Left common carotid artery plus branches (tissue), 1 donor: Measurements from ENCODE around the genes ARMC12, BNIP5 and CPNE5.

- PRO-cap = bidirectional peak, plus-strand start at chr6:35727754, minus-strand start at chr6:35727746
Observed at GRCh38 chr6:35726808-35727942, 9.7 kb upstream of the ARMC12 start.

- PRO-cap = no peak
Observed at GRCh38 chr6:35736680-35737359, at the start of gene ARMC12. Gene ARMC12, plus strand, starts transcription at chr6:35737032.

DNA sequence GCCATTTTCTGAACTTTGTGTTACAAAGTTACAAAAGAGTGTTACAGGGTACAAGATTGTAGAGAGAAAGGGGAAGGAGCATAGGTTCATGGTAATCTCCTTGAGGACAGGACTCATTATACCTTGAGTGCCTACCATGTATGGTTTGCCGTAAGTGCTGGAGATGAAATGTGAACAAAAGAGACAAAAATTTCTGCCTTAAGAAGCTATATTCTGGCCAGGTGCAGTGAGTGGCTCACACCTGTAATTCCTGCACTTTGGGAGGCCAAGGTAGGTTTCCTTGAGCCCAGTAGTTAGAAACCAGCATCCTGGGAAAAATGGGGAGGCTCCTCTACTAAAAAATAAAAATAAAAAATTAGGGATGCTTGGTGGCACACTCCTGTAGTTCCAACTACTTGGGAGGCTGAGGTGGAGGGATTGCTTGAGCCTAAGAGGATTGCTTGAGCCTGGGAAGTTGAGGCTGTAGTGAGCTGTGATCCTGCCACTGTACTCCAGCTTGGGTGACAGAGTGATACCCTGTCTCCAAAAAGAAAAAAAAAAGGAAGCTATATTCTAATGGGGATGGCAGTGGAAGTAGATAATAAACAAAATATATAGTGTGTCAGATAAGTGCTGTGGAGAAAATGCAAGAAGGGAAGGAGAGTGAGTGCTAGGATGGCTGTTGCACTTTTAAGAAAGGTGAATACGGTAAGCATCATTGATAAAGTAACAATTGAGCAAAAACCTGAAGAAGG is 10.0 kb downstream of the MAPK14 start:
- PRO-cap = no peak

DNA sequence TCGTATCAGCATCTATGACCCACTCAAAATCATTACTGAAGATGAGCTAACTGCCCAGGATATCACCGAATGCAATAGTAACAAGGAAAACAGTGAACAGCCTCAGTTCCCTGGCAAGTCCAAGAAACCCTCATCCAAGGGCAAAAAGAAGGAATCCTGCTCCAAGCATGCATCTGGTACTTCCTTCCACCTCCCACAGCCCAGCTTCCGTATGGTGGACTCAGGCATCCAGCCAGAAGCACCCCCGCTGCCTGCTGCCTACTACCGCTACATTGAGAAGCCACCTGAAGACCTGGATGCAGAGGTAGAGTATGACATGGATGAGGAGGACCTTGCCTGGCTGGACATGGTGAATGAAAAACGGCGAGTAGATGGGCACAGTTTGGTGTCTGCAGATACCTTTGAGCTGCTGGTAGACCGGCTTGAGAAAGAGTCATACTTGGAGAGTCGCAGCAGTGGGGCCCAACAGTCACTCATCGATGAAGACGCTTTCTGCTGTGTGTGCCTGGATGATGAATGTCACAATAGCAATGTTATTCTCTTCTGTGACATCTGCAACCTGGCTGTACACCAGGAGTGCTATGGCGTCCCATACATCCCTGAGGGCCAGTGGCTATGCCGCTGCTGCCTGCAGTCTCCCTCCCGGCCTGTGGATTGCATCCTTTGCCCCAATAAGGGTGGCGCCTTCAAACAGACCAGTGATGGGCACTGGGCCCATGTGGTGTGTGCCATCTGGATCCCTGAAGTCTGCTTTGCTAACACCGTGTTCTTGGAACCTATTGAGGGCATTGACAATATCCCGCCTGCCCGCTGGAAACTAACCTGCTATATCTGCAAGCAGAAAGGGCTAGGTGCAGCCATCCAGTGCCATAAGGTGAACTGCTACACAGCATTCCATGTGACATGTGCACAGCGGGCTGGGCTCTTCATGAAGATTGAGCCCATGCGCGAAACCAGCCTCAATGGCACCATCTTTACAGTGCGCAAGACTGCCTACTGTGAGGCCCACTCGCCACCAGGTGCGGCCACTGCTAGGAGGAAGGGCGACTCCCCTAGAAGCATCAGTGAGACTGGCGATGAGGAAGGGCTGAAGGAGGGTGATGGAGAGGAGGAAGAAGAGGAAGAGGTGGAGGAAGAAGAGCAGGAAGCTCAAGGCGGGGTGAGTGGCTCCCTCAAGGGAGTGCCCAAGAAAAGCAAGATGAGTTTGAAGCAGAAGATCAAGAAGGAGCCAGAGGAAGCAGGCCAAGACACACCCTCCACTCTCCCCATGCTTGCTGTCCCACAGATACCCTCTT is 4.4 kb downstream of the BRPF3 start:
- PRO-cap = no peak

GRCh38 chr6:36210816-36211742 is 14.5 kb downstream of the BRPF3 start:
- PRO-cap = no peak

GRCh38 chr6:36247575-36248200 is 22.2 kb upstream of the PNPLA1 start:
- PRO-cap = no peak

DNA sequence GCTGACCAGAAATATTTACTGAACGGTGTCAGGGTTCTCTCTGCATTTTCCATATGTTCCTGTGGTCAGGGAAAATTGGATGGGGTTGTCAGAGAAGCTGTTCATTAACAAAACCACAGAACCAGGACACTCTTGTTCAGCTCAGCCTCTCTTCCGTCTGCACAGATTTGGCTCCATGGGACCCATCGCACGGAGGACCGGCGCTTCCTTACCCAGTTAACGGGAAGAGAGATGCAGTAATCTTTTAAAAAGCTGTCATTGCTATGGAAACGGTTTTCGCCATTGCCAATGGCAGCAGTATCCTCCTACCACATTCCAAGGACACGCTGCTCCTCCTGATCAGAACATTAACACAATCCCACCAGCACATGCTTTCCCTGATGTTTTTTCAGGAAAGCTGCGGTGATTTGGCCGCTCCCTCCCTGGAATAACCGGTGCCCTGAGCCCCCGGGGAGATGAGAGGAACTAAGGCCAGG is 2.9 kb downstream of the BNIP5 start:
- PRO-cap = no peak

GRCh38 chr6:36336257-36337420 is at the start of gene BNIP5:
Gene BNIP5, minus strand, starts transcription at chr6:36336888.
- PRO-cap = no peak

GRCh38 chr6:36443772-36444892 is 1.3 kb downstream of the KCTD20 start:
- PRO-cap = no peak

GRCh38 chr6:36510084-36510582 is 37.1 kb downstream of the STK38 start:
- PRO-cap = no peak

DNA sequence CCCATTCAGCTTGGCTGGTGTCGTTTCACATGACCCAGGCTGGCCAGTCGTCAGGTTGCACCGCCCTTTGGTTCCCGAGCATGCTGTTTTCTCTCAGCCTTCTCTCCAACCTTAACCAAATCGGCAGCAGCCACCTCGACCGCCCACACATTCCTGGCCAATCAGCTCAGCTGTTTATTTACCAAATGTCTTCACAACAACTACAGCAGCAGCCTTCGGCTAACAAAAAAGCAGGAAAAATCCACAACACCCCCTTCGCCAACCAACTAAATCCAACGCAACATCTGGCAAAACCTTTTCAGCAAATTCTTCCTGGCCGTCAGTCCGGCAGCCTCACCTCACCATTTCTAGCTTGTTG is 5.7 kb downstream of the SRSF3 start:
- PRO-cap = no peak

DNA sequence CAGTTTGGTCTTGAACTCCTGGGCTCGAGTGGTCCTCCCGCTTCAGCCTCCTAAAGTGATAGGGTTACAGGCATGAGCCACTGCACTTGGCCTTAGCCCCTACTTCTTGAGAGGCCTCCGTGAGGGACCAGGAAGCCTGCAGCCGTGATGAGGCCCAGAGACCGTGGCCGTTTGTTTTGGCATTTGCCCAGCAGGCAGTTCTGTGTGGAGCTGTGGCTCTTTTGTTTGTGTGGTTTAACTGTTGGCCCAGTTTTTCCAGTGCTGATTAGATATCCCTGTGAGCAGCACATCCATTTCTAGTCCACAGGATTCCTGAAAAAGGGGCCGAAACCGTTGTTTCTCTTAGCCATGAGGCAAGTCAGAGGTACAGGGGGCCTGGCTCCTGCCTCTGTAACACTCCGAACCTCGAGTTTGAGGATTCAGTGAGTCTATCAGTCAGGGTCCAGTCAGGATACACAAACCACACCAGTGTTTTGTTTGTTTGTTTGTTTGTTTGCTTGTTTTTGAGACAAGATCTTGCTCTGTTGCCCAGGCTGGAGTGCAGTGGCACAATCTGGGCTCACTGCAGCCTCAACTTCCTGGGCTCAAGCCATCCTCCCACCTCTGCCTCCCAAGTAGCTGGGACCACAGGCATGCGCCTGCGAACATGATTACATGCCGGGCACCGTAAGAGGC is 40.0 kb downstream of the SRSF3 start:
- PRO-cap = no peak

DNA sequence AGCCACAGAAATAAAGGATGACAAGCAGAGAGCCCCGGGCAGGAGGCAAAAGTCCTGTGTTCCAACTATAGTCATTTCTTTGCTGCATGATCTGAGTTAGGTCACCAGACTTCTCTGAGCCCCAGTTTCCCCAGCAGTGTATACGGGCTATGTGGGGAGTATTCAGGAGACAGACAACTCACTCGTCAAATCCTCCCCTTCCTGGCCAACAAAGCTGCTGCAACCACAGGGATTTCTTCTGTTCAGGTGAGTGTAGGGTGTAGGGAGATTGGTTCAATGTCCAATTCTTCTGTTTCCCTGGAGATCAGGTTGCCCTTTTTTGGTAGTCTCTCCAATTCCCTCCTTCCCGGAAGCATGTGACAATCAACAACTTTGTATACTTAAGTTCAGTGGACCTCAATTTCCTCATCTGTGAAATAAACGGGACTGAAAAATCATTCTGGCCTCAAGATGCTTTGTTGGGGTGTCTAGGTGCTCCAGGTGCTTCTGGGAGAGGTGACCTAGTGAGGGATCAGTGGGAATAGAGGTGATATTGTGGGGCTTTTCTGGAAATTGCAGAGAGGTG is 744 bp upstream of the CDKN1A start:
- PRO-cap = no peak

GRCh38 chr6:36690558-36690954 is 7.1 kb upstream of the RAB44 start:
- PRO-cap = no peak

DNA sequence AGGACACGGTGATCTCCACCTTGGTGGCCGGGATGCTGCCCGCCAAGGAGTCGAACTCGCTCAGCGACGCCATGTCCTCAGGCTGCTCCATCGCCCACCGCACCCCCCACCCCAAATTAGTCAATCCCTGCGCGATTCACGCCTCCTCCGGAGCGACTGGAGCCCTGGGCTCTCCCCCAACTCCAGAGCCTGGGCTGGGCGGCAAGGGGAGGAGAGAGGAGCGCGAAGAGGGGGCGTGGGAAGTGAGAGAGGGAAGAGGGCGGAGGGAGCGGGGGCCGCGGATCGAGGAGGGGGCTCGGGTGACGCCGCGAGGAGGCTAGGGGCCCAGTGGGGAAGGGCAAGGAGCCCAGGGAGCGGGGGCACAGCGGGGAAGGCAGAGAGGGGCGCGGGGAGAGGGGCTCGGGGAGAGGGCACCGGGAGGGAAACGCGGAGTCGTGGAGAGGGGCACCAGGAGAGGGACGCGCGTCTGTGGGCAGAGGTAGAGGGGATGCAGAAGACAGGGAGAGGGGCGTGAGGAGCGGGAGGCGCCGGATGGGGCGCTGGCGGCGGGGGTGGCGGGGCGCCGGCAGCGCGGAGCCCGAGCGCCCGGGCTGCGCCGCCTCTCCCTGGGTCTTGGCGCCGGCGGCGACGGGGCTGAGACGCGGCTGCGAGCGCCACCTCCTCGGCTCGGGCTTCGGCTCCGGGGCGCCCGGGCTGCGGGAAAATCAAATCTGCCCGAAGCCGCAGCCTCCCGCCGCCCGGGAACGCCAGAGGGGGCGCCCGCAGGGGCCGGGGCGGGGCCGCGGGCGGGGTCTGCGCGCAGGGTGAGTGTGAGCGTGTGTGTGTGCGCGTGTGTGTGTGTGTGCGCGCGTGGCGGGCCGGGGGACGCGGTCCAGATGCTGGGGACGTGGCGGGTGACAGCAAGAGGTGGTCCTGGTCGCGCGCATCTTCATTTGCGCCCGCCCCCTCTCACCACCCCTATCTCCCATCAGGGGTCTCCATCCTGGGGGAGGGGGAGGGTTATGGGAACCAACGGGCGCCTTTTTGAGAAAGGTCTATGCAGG is at the start of gene CPNE5:
CPNE5 (minus strand) TSS at position 158 of the 1,043 bp plus-strand sequence.
- PRO-cap = no peak

DNA sequence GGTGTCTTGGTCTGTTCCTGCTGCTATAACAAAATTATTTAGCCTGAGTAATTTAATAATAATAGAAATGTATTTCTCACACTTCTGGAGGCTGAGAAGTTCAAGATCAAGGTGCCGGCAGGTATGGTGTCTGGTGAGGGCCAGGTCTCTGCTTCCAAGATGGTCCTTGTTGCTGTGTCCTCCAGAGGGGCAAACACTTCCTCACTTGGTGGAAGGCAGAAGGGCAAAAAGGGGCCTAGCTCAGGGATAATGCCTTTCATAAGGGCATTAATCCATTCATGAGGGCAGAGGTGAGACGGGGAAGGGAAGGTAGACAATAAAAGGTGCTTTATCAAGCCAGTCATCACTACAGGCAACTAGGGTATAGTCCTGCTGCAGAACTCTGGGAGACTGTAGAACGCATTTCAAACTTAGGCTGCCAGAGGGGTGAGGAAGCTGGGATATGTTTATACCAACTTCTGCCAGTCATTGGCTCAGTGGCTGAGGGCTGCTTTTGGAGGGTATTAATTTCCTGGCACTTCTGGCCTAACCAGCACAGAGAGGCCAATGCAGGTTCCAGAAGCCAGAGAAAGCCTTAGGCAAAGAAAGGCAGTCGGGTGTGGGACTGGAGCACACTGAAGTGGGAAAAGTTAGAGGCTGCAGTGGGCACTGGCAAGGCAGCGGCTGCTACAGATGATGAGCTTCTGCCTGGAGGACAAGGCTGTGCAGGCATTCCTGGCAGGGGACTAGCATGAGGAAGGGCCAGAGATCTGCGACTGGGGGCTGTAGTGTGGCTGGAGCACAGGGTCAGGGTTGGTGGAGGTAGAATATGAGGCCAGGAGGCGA is 3.9 kb upstream of the CPNE5 start:
- PRO-cap = no peak

DNA sequence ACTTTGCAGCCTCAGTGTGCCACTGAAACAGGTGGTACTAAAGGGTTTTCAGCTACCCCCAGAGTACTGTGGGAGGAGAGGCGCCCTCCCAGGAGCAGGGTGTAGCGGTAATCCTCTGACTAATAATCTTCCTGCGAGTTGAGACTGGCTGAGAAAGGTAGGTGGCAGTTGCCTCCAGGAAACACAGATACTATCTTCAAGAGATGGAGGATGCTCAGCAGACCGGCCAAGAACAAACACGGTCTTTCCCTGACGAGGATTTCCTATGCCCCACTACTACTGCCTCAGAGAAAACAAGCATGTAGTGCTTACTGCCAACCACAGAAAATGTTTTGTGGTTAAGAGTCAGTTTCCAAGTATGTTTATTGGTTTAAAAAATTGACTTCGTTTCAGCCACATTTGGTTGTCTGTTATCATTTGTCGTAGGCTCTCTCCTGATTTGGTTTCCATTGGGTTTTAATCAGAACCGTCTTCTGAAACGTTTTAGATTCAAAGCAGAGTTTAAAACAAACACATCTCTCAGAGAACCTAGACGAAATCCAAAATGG is 26.9 kb downstream of the C6orf89 start:
- PRO-cap = no peak

DNA sequence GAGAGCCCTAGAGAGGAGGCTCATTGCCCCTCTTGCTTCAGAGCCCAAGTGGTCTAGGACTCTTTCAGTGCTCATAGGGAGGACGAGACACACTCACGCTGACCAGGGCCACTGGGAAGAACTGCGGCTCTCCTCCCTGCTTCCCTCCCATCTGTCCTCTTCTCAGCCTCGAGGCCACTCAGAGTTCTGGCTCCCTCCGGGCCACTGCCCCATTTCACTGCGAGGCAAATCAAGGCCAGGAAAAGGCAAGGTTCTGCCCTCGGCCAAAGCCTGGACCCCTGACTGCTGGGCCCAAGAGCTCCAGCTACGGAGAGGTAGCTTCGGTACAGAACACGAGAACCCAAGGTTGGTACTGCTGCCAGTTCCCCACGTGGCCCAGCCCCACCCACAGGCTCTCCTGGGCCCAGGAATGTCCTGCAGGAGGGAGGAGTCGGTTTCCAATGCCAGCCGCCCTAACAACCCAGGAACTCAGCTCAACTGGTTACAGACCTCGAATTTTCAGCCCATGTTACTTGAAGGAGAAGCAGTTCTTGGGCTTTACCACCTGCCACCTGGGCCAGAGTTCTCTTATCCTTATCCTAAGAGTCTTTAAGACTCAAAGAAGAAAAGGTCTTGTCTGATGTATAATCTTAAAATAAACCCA is 14.8 kb downstream of the PI16 start:
- PRO-cap = no peak

GRCh38 chr6:36969917-36970320 is 15.4 kb downstream of the PI16 start:
- PRO-cap = no peak

DNA sequence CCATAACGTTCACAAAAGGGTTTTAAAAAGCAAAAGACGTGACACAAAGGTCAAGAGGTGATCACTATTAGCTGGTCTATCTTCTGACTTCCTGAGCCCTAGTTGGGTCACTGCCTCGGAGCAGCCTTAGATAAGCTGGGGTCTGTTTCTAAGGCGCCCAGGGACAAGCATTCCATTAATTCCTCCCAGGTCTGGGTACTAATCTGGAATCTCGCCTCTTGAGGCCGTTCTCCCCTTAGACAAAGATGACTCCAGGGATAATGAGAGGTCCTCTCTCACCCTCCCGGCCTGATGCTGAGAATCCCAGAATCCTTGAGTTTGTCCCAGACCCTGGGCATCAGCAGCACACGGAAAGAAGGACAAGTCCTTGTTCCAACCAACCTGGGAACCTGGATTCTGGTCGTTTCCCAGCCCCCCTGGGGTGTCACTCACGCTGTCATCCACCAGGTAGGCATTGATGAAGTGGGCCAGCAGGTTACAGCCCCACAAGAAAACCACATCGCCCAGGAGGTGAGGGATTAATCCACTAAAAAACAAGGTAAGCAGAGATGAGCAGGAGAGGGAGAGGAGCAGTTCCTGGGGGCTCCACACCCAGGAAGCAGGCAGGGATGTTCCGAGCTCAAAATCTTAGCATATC is 13.6 kb downstream of the MTCH1 start:
- PRO-cap = no peak